Mesenchymal stem cell of adipose (primary cell): Measurements from ENCODE around the genes SDR42E1, DNAAF1, KCNG4 and COTL1.

GRCh38 chr16:81888982-81889640, 110.0 kb downstream of the PLCG2 start:
- CAGE, long polyA plus RNA = no peak

DNA sequence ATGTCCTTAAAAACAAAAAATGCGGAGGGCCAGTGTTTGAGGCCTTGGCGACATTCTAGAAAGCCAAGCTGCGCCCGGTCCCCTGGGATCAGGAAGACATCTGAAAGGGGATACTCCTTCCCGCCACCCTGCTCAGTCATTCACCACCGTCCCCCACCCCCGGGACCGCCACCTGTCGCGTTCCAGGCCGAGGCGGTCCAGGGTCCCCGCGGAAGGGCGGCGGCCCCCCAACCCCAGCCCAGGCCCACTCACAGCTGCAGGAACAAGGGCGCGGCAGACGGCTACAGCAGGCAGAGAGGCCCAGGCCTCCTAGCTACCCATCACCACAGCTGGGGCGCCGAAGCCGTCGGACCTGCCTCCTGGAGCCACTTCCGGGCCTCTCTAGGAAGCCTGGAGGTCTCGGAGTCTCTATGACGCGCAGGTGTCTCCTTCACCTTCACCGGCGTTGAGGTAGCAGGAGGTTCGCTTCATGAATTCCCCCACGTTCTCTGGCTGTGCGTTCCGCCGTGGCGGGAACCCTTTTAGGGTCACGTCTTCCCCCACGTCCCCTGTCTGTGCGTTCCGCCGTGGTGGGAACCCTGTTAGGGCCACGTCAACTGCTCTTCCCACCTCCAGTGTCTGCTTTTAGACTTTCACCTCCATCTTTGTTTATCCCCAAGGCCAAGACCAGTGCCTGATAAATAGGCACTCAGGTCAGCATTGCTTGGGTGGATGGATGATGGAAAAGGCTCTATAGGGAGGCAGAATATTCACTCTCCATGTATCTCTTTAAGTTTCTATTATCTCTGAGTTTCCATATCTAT, at the start of gene SDR42E1:
TSS of gene SDR42E1 (minus strand) at position 336 of the 803 bp plus-strand sequence.
- CAGE, long polyA plus RNA = no peak

DNA sequence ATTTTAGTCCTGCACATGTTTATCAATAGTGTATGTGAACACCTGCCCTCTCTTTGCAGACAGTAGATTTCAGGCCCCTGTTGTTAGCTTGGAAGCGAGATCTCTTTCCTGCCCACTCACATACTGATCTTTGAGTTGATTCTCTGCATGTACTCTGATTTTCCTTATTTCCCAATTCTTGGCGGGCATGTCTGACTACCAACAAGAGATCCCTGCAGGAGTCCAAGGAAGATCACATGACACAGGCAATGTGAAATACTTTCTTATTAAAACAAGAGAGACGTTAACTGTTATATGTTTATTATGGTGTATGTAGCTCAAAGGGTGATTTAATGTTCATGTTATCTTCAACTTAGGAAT, 31.9 kb downstream of the HSD17B2 start:
- CAGE, long polyA plus RNA = no peak

GRCh38 chr16:82628712-82629349, 2.1 kb downstream of the CDH13 start:
- CAGE, long polyA plus RNA = no peak

DNA sequence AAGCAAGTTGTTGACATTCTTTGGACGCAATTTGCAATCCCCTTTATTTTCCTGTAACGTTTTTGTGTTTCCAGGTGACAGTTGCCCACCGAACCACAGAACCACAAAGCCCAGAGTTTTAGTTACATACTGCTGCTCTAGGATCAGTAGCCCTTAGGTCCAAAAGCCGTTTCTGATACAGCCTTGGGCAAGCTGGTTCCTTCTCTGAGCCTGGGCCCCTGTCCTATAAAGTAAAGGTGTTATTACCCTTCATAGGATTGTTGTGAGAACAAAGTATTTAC, 461.5 kb downstream of the CDH13 start:
- CAGE, long polyA plus RNA = no peak

GRCh38 chr16:83802783-83803277, 4.9 kb upstream of the HSBP1 start:
- CAGE, long polyA plus RNA = no peak

- CAGE, long polyA plus RNA = no peak
These were observed 6.4 kb downstream of the HSBP1 start for GRCh38 chr16:83813876-83814800.

GRCh38 chr16:83912422-83912654, 13.4 kb downstream of the MLYCD start:
- CAGE, long polyA plus RNA = no peak

GRCh38 chr16:83912979-83913555, 14.2 kb downstream of the MLYCD start:
- CAGE, long polyA plus RNA = no peak

DNA sequence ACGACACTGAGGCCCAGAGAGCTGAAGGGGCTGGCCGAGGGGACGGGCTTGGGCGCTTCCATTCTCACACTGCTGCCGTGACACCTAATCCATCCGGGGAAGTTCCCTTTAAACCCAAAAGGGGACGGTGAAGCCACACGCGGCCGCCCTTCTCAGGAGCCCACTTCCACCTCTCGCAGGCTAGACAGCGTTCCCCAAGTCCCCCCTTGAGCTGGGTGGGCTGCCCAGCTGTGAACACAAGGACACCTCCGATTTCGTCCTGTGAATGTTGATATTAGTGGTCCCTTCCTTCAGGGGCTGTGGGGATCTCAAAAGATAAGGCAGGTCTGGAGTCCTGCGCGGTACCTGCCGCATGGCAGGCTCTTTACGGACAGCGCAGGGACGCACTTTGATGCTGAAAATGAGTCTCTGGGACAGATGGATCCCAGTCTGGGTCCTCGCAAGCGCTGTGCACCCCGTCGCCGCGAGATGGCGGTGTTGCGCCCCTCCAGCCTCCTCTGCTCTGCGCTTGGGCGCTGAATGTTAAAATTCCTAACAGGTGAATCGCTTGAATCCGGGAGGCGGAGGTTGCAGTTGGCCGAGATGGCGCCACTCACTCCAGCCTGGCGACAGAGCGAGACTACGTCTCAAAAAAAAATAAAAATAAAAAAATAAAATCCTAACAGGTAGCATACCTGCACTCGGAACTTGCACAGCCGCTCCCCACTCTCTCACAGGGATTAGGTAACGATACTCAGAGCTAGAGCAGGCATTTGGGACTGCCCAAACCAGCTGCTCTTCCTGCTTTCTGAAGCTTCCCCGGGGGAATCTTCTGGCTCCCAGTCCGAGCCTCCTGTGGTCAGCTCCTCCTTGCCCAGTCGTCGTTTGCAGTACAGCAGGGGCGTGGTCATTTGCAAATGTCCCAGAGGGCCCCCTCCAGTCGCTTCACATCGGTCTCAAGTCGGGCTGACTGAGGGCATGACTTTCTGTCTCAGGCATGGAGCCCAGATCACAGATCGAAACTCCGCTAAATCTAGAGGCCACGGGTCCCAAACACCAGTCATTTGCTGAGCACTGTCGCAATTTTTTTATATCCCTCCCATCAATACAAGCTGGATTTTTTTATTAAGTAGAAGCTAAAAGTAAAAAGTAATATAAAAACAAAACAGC, 26.3 kb upstream of the OSGIN1 start:
- CAGE, long polyA plus RNA = no peak

GRCh38 chr16:84144990-84145618, at the start of gene DNAAF1:
TSS of gene DNAAF1 (plus strand) at chr16:84145308.
- CAGE, long polyA plus RNA = no peak

- CAGE, long polyA plus RNA = no peak
These were observed at the start of gene KCNG4 for GRCh38 chr16:84239831-84240274. TSS of gene KCNG4 (minus strand) at chr16:84240012.

GRCh38 chr16:84286520-84287201, 8.0 kb upstream of the WFDC1 start:
- CAGE, long polyA plus RNA = no peak

DNA sequence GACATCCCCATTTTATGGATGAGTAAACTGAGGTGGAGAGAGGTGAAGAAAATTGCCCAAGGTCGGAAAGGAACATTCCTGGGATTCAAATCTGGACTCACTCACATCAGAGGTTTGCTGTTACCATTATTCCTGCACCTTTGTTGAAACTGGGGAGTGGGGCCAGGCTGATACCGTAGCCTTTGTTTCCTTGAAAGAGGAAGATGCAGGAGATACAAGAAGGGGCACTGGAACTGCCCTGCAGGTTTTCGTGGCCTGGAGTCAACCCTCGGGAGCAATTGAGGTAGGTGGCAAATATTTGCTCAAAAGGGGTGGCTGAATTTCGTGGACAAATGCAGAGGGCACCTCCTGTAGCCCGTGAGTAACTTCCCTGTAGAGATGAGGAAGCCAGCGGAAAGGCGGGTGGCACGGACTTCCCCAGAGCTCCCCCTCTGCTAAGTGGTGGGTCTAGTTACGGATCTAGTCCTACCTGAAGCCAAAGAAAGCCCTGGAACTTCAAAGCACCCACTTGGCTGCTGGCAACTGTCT, 1.2 kb upstream of the ATP2C2 start:
- CAGE, long polyA plus RNA = no peak

DNA sequence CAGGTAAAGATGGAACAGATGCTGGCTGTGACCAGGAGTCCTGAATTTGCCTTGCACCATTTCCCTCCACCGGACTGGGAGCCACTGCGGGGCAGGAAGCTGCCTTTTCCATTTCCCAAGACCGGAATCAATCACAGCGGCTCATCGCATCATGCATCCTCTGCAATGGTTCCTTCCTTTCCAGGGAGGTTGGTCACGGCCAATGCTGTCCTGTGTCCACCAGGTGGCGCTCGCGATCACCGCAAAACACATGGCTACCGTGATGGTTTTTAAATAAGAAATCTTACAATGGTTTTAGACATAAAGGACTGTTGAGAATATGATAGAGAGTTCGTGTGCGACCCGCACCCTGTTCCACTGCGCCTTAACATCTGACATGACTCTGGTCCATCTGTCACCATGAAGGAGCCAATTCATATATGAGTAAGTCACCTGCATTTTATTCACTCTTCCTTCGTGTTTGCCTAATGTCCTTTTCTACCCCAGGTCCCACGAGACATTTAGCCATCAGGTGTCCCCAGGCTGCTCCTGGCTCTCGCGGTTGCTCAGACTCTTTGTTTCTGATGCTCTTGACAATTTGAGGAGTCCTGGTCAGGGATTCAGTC, 6.9 kb upstream of the MEAK7 start:
- CAGE, long polyA plus RNA = no peak

- CAGE, long polyA plus RNA = no peak
These were observed 31.1 kb upstream of the MEAK7 start for GRCh38 chr16:84535196-84536235.

DNA sequence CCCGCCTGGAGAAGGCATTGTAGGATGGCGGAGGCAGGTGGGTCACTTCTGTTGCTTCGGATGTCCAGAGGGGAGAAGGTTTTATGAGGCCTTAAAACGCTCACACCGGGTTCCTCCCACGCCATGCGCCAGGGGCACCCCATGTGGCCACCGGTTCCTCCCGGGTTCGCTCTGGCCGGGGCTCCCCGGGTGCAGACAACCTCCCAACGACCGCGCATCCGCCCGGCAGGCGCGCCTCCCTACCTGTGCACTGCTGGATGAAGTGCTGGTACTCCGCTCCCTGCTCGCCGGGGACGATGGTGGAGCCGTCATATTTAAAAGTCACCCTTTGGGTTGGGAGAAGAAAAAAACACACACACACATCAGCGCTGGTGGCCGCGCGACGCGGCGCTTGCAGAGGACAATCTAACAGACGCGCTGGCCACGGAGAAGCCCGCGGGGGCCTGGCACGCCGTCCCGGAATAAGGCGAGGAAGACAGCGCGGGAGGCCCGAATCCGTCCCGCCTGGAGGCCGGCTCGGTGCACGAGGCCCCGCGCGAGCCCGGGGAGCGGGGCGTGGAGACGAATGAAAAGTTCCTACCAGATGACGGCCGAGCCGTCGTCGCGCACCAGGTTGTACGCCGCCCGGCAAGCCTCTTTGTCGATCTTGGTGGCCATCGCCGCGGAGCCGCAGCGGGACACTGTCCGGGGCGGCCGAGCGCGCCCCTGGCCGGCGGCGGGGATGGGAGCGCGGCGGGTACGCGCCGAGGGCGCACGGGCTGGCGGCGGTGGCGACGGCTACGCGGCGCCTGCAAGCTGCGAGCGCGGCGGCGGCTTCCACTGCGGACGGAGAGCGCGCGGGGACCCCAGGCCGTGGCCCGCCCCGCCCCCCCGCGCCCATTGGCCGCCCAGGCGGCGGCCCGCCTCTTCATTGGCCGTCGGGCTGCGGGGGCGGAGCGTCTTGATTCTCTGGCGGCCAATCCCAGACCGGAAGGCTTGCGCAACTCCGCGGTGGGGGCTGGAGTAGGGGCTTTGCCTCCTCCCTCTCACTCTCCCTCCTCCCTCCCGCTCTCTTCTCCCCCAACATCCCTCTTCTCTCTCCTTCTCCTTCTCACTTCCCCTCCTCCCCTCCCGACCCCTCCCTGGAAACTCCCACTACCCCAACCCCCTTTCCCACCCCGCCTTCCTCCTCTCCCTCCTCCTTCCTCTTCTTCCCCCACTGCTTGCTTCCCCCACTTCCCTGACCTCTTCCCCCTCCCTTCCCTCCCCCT, at the start of gene COTL1:
TSS of gene COTL1 (minus strand) at position 821 of the 1,250 bp plus-strand sequence.
- CAGE, long polyA plus RNA = no peak

- CAGE, long polyA plus RNA = no peak
These were observed 759 bp downstream of the KLHL36 start for GRCh38 chr16:84648605-84649934.

GRCh38 chr16:84667827-84668994, 19.9 kb downstream of the KLHL36 start:
- CAGE, long polyA plus RNA = no peak

GRCh38 chr16:84732699-84733541, 33.1 kb downstream of the USP10 start:
- CAGE, long polyA plus RNA = no peak